Measurements from ENCODE around the genes SPDYE3, MOSPD3 and SLC12A9.

- RAMPAGE, long total RNA: no peak
- RRBS: no CpG with 5 or more reads among the region's 9 CpGs
These were observed 18.1 kb upstream of the PVRIG start for GRCh38 chr7:100201390-100202243.

GRCh38 chr7:100307548-100307798 lies at the start of gene SPDYE3:
Gene SPDYE3, plus strand, starts transcription at chr7:100307702.
- RAMPAGE, long total RNA: no peak
- RRBS: no CpG with 5 or more reads among the region's 5 CpGs

DNA sequence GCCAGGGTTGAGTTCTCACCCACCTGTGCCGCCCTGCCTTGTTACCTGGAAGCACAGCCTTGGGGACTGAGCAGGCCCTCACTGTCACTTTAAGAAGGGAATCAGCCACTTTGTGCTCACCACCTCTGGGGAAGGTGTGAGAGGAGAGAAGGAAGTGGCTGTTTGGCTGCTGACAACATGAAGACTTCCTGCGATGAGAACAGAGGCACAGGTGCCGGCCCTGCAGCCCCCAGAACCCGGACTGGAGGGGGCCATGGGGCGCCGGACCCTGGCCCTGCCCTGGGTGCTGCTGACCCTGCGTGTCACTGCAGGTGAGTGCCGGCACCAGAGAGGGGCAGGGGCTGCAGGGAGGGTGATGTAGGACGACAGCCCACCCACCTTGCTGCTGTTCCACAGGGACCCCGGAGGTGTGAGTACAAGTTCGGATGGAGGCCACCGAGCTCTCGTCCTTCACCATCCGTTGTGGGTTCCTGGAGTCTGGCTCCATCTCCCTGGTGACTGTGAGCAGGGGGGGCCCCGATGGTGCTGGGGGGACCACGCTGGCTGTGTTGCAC lies 5.7 kb upstream of the PILRB start:
- RAMPAGE, long total RNA: no peak
- RRBS: no CpG with 5 or more reads among the region's 16 CpGs

- RAMPAGE, long total RNA: no peak
- RRBS: no CpG with 5 or more reads among the region's 13 CpGs
These were observed 2.9 kb upstream of the PILRA start for GRCh38 chr7:100370097-100371045.

DNA sequence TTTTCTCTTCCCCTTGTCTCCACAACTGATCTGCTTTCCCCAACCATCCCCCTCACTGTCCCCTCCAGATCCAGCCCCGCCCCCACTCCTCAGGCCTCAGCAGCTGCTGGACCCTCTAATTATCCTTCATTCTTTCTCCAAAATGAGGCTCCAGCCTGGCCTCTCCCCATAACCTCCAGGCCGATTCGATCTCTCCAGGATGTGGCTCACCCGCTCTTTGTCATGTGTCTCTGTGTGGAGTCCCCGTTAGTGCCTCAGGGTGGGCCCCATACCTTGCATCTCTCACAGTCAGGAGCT lies 1.3 kb downstream of the PILRA start:
- RAMPAGE, long total RNA: no peak
- RRBS: no CpG with 5 or more reads among the region's 5 CpGs

DNA sequence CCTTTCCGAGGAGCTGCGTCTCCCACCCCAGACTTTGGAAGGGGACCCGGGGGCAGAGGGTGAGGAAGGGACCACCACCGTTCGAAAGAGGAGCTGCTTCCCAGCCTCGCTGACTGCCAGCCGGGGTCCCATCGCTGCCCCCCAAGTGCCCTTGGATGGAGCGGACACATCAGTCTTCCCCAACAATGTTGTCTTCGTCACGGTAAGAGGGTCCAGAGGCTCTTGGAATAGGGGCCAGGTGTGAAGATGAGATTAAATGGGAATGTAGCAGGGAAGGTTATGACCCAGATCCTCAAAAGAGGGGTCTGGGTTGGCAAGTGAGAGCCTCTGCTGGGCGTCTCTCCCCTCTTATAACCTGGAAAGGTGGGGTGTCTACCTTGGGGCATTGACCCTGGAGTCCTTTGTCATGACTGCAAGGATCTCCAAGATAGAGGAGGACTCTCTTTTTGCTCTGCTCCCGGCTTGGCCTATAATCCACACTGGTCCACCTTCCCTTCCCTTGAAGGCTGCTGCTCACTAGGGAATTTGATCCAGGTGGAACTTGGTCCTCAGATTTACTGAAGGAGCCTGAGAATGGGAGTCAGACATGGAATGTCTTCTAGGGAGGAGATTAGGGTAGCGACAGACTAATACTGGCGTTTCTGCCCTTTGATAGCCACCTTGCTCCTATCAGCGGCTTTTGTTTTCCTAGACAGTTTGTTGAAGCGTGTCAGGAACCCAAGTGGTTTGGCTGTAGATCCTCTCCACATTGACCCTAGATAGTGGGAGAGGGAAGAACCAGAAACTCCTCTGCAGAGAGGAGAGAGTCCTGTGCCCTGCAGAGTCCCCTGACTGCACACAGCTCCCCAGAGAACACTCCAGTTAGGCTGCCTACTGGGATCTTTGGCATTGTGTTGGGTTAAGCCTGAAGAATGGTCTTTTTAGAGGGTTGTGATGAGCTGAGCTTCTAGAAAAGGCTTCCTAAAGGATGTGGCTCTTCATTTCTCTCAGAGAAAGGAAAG lies 2.2 kb downstream of the MEPCE start:
- RAMPAGE, long total RNA: no peak
- RRBS: 78% methylated on average over 5 of the region's 17 CpGs

DNA sequence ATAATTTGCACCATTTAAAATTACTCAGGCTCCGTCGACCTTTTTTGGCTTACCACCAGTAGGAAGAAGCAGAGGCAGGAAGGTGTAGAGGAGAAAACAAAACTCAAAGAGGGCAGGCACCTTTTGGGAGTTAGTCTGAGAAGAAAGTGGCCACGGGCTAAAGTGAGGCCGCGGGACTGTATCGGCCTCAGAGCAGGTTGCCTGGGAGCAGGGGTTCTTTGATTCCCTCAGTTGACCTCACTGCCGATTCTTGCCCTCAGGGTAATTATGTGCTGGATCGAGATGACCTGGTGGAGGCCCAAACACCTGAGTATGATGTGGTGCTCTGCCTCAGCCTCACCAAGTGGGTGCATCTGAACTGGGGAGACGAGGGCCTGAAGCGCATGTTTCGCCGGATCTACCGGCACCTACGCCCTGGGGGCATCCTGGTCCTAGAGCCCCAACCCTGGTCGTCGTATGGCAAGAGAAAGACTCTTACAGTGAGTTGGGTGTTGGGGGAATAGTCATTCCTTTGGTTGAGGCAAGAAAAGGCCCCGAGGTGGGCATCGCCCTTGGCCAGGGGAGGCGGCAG lies 3.1 kb downstream of the MEPCE start:
- RAMPAGE, long total RNA: no peak
- RRBS: no CpG with 5 or more reads among the region's 19 CpGs

DNA sequence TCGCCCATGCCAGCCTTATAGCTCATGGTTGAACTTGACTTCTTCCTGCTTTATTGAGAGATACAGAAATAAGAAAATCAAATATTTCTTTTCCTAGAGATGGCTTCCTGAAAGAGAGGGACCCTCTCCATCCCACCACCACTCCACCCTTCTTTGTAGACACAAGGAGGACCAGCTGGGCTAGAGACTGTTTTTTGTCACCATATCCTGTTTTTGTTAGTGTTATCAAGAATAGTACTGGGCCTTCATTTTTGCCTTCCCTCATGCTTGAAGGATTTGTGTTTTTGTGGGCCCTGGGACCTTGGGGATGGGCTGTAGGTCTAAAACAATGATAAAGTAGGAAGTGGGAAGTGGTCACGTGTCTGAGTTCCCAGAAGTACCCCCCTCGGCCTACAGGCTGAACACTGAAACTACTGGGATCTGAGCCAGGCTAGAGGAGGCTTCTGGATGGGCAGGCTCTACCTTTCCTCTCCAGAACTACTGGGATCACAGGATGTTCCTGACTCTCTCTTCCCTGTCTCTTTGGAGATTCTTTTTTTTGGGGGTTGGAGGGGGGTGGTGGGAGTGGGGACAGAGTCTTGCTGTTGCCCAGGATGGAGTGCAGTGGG lies 8.9 kb downstream of the AGFG2 start:
- RAMPAGE, long total RNA: no peak
- RRBS: no CpG with 5 or more reads among the region's 3 CpGs

DNA sequence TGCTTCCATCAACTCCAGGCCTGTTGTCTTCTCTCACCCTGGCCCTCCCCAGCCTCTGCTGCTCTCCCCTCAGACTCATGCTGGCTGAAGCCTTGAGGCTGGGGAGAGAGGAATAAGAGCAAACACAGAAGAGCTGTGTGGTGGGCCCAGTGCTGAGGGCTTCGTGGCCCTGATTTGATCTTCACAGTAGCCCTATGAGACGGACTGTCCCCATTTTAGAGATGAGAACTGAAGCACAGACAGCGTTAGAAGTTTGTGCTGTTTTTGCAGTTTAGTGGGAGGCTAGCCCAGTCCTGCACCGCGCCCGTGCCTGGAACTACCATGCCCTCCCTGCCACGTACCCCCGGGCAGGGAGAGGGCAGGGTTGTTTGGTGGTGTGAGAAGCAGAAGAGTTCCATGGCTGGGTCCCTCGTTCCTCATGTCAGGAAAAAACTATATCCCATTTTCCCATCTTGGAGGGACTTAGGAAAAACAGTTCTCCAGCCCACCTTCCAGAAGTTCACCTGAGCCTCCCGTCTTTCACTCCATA lies 10.3 kb downstream of the SAP25 start:
- RAMPAGE, long total RNA: no peak
- RRBS: no CpG with 5 or more reads among the region's 10 CpGs

- RAMPAGE, long total RNA: no peak
- RRBS: no CpG with 5 or more reads among the region's 23 CpGs
These were observed 2.4 kb downstream of the SAP25 start for GRCh38 chr7:100571060-100571898.

GRCh38 chr7:100584973-100586022 lies 631 bp downstream of the LRCH4 start:
- RAMPAGE, long total RNA: no peak
- RRBS: under 1% methylated on average over 11 of the region's 46 CpGs

GRCh38 chr7:100604671-100604985 lies 2.5 kb downstream of the PCOLCE start:
- RAMPAGE, long total RNA: no peak
- RRBS: 0% methylated on average over 2 of the region's 22 CpGs

DNA sequence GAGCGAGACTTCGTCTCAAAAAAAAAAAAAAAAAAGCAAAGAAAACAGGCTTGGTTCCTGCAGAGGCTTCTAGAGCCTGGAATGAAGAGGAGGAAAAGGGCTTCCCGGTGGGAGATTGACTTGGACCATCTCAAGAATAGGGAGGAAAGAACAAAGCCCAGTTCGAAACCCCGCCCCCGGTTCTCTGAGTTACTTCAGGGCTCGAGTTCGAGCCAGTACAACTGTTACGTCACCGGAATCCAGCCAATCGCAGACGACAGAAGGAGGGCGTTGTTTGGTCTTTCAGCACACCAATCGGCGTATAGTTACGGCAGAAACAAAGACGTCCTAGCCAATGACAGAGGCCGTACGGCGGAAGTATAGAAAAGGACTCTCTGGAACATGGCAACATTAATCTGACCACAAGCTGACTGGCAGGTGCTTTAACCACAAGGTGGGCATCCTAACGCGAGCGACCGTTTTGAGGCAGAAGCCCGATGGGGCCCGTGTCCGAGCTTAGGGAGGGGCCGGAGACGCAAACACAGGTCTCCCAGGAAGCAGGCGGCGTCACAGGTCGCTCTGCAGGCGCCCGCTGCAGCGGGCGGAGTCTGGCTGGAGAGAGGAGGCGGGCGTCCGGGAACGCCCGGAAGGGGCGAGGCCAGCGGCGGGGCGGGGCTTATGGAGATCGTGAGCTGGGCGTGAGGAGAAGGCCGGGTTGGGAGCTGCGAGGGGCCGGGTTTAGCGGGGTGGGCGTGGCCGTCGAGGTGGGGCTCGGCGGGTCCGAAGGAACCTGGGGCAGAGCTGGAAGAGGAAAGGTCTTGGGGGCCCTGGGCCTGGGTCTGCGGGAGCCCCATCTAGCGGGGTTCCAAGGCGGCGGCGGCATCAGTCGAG lies at the start of gene MOSPD3:
MOSPD3 (plus strand) TSS at position 732 of the 870 bp plus-strand sequence.
- RAMPAGE, long total RNA: start-site peak on the plus strand centred at position 369 of the sequence, 59 bp wide, 23 and 46 reads in 2 replicates; start-site peak on the plus strand centred at position 751 of the sequence, 47 bp wide, 220 and 133 reads in 2 replicates
- RRBS: 1% methylated on average over 12 of the region's 63 CpGs

DNA sequence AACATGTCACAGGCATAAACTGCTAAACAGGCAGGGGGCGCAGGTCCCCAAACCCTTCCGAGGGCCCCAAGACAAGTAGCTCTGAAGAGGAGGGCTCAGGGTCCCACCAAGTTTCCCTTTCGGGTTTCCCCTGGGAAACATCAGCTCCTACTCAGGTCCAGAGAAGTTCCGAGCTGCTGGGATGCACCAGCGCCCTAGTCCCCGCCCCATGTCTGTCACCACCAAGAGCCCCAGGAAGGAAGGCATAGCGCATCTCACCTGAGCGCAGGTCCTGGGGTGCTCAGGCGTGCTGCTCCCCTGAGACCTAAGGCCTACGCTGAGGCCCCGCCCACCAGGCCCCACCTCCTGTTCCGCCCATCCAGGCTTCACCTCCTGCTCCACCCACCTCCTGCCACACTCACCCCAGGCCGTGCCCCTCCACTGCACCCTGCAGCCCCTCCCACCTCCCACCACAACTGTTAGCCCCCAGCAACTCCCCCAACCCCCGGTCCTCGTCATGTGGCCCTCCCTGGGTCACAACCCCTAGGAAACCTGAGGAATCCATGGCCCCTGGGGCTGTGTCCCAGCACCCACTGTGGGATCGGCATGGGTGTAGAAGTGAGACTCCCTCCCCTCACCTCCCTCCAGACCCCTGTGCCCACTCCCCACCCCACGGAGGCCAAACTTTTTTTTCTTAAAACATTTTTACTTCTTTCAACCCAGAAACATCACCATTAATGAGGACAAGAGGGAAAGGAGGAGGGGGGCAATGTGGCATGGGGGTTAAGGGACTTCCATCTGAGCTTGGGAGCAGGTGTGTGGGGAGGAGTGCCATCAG lies 1.3 kb upstream of the TFR2 start:
- RAMPAGE, long total RNA: no peak
- RRBS: no CpG with 5 or more reads among the region's 17 CpGs

- RAMPAGE, long total RNA: no peak
- RRBS: 2% methylated on average over 12 of the region's 69 CpGs
These were observed 902 bp downstream of the GNB2 start for GRCh38 chr7:100674128-100675156.

- RAMPAGE, long total RNA: no peak
- RRBS: 70% methylated on average over 2 of the region's 7 CpGs
These were observed 5.5 kb downstream of the POP7 start for GRCh38 chr7:100711443-100711838.

DNA sequence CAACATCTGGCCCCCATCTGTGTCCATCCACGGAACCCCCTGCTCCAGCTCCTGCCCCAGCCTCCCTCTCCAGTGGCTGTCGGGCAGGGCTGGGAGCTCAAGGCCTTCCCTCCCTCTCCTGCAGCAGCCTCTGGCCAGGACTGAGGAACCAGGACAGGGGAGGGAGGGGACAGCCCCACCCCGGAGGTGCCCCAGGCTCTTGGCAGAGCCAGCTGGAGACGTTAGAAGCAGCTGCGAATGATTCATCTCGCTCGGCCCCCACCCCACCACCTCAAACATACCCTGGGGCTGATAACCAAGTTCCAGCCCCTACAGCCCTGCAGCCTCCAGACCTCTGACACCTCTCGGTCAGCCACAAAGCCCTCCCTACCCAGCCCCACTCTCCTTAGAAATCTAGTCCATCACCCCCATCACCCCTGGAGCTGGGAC lies 25.2 kb downstream of the EPHB4 start:
- RAMPAGE, long total RNA: no peak
- RRBS: no CpG with 5 or more reads among the region's 8 CpGs

GRCh38 chr7:100852001-100853193 lies at the start of gene SLC12A9:
Gene SLC12A9, plus strand, starts transcription at chr7:100852713.
- RAMPAGE, long total RNA: start-site peak on the minus strand at chr7:100852621-100852673, 7 and 6 reads in 2 replicates; start-site peak on the plus strand at chr7:100852699-100852771, 54 and 60 reads in 2 replicates
- RRBS: 1% methylated on average over 43 of the region's 87 CpGs

DNA sequence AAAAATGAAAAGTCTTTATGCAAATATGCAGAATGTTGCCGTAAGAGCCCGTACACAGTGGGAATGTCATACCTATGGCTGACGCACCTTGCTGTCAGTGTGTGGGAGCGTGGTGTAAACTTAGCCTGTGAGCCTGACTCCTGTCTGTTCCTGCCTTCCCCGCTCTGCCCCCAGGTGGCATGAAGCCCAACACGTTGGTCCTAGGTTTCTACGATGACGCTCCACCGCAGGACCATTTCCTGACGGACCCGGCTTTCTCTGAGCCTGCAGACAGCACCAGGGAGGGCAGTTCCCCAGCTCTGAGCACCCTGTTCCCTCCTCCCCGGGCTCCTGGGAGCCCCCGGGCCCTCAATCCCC lies 1.7 kb upstream of the TRIP6 start:
- RAMPAGE, long total RNA: no peak
- RRBS: 46% methylated on average over 3 of the region's 13 CpGs

DNA sequence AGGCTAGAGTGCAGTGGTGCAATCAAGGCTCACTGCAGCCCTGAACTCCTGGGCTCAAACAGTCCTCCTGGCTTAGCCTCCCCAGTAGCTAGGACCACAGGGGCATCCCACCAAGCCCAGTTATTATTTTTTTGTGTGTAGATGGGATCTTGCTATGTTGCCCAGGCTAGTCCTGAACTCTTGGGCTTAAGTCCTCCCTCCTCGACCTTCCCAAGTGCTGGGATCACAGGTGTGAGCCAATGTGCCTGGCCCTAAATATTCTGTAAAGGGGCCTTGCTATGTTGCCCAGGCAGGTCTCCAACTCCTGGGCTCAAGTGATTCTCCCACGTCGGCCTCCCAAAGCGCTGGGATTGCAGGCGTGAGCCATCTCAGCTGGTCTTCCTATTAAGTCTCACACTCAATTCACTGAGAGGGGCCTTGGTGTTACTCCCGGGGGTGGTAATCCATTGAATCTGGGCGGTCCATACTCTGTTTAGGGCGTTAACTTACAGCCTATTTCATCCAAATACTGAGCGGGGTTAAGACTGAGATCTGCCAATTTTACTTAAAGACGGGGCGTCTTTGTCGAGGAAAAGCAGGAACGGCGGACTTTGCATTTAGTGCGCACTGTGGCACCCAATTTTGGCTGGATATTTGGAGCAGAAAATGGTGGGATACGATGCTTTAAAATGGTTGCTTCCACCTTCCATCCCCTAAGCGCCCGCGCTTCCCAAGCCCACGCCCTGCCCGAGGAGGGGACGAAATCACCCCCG lies 670 bp upstream of the SRRT start:
- RAMPAGE, long total RNA: no peak
- RRBS: no CpG with 5 or more reads among the region's 23 CpGs

All from kidney epithelial cell (primary cell).